Urinary bladder (tissue), 3 donors: ENCODE data around the gene BRMS1L.

DNA sequence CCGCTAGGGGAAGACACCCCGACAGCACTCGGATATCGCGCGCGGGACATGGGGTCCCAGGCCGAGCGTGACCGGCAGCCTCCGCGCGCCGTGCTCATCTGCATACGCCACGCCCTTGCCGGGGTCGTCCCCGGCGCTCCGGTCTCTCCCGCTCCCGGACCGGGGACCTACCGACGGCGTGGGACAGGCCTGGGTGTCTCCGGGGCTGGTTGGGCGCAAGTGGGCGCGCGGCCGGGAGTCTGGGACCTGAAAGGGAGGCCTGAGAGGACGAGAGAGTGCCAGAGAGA lies 16.9 kb upstream of the EAPP start:
- PRO-cap = no peak
- RAMPAGE, long total RNA = no peak

DNA sequence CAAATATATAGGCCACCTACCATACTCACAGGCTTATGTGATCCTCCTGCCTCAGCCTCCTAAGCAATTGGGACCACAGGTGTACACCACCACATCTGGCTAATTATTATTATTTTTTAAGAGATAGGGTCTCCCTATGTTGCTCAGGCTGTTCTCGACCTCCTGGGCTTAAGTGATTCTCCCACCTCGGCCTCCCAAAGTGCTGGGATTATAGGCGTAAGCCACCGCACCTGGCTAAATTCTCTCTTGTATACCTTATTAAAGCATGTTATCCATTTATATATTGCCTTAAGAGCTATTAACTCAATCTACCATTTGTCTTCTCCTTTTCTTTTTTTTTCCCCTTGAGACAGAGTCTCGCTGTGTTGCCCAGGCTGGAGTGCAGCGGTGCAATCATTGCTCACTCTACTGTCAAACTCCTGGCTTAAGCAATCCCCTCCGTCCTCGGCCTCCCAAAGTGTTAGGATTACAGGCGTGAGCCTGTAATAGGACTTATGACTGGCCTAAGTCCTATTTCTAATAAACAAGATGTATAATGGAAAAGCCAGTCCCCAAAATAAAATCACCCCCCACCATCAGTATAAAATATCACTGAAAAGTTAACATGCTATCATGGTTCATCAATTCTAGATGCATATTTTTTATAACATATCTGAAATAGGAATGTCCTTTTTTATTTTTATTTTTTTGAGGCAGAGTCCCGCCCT lies 14.5 kb downstream of the SNX6 start:
- PRO-cap = no peak
- RAMPAGE, long total RNA = no peak

GRCh38 chr14:34650597-34651245 lies 20.8 kb upstream of the SNX6 start:
- PRO-cap = no peak
- RAMPAGE, long total RNA = no peak

- PRO-cap = no peak
- RAMPAGE, long total RNA = no peak
Measured at GRCh38 chr14:34677842-34678462, 36.4 kb downstream of the CFL2 start.

GRCh38 chr14:34710972-34711585 lies 3.3 kb downstream of the CFL2 start:
- PRO-cap = unidirectional peak, minus-strand start at chr14:34711265
- RAMPAGE, long total RNA = no peak

- PRO-cap = bidirectional peak, plus-strand start at chr14:34713767, minus-strand start at chr14:34713766; bidirectional peak, plus-strand start at chr14:34714015, minus-strand start at chr14:34713828
- RAMPAGE, long total RNA = no peak
Measured at GRCh38 chr14:34713586-34714110, 745 bp downstream of the CFL2 start.

DNA sequence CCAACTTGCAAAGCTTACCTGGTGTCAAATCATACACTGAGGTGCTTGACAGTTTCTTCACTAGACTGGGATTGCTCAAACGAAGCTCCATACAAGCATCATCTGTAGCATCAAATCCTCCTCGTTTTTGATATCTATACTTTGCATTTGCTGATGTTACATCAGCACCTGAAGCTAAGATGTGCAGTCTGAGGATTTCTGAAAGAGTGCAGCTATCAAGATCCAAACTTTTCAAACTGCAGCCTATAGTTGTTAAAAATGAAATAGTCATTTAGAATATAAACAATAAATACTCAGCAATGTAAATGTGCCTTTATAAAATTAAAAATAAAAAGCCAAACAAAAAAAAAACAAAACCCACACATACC lies 71.3 kb upstream of the CFL2 start:
- PRO-cap = no peak
- RAMPAGE, long total RNA = no peak

DNA sequence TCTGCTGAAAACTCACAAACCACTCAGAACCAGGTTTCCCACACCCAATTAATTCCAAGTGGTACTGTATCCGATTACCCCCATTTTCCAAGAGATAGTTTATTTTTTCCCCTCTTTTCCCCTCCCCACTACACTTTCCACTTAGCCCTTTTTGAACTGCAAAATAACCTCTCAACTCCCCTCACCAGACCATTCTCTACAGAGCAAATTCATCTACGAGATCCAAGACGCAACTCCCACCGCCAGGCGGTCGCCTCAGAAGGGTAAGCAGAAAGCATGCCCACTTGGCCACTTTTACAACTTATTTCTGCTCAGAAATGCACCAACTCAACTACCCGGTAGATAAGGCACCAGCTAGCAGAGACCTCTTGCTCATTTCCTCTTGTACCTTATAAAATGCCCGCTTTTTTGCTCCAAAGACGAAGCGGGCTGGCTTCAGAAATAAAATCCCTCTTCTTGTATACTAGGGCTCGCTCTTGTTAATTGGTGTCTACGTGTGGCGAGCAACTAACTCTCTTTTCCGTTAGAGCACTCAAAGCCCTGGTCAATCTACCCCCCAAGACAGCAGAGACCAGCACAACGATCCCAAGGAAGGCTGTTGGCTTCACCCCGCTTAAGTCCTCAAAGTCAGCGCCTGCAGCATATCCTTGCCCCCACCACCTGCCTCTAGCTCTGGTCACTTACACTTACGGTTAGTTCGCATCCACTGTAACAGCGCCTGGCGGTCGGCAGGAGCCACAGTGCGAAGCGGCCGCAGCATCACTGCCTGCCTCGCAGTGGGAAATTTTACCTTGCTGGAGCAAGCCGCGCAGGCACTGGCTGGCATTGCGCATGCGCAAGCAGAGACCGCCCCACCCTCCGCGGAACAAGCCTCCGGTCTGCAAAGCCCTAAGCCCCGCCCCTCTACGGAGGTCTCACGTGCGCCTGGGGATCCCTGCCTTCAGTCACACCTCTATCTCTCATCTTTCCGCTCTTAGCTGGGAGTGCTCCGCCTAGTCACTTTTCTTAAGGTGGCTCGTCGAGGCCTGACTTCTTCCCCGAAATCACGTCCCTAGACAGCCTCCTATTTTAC lies 716 bp upstream of the SRP54 start:
- PRO-cap = bidirectional peak, plus-strand start at position 943 of the sequence, minus-strand start at position 764 of the sequence
- RAMPAGE, long total RNA = no peak

- PRO-cap = no peak
- RAMPAGE, long total RNA = no peak
Measured at GRCh38 chr14:35285189-35285833, 6.9 kb upstream of the PSMA6 start.

DNA sequence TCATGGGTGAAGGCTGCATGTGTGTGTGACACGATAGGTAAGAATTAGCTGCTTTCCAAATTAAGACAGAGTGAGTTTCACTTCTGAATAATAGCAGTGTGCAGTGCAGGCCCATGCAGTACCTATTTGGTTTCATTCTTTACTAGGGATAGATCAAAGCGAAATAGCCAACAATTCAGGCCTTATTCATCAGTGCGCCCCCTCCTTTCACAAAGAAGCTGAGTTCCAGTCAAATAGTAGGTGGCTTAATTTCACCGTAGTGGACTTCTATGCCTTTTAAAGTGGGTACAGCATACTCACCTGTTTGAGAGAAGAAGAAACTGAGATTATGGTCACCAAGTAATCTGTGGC lies 6.4 kb upstream of the PSMA6 start:
- PRO-cap = no peak
- RAMPAGE, long total RNA = no peak

DNA sequence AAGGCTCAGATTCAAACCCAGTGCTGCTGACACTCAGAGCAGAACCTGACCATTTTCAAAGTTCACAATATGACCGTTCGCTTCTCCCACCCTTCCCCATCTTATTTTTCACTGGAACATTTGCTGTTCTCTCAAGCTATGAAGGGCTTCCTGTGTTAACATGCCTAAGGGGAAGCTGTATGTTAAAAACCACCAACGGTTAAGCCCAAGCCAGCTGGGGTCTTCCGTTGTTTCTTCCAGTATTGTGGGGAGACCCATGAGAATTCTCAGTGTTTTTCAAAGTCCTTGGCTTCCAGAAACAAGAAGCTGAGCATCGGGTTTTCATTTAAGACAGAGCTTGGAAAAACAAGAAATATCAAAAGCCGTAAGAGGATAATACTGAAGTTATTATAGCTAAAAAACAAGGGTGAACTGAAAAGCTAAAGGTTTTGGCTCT lies 6.0 kb upstream of the PSMA6 start:
- PRO-cap = no peak
- RAMPAGE, long total RNA = no peak

DNA sequence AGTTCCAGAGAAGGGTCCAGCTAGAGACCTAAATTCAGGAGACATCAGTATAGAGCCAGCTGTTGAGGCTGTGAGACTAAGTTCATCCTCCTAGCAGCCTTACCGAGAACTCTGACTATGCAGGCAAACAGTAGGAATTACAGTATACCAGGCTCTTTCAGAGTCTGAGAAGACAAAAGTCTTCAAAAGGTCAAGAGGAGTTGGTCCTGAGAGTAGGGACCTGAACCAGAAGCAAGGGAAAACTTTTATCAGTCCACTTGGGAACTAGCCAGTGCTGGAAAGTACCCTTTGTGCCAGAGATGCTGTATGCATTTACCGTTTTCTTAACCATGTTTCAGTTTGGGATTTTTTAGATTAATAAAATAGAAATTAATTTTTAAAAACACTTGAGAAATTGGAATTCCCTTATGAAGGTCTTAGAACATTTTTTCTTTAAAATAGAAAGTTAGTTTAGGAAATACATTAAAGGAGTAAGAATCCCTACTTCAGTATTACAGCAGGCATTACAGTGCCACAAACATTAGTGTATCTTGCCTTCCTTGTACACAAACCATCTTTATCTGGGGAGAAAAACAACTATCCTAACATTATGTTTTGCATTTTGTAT lies 1.9 kb upstream of the PSMA6 start:
- PRO-cap = no peak
- RAMPAGE, long total RNA = no peak

GRCh38 chr14:35298539-35299101 lies 6.4 kb downstream of the PSMA6 start:
- PRO-cap = no peak
- RAMPAGE, long total RNA = no peak

- PRO-cap = no peak
- RAMPAGE, long total RNA = no peak
Measured at GRCh38 chr14:35353349-35353718, 51.2 kb downstream of the NFKBIA start.

DNA sequence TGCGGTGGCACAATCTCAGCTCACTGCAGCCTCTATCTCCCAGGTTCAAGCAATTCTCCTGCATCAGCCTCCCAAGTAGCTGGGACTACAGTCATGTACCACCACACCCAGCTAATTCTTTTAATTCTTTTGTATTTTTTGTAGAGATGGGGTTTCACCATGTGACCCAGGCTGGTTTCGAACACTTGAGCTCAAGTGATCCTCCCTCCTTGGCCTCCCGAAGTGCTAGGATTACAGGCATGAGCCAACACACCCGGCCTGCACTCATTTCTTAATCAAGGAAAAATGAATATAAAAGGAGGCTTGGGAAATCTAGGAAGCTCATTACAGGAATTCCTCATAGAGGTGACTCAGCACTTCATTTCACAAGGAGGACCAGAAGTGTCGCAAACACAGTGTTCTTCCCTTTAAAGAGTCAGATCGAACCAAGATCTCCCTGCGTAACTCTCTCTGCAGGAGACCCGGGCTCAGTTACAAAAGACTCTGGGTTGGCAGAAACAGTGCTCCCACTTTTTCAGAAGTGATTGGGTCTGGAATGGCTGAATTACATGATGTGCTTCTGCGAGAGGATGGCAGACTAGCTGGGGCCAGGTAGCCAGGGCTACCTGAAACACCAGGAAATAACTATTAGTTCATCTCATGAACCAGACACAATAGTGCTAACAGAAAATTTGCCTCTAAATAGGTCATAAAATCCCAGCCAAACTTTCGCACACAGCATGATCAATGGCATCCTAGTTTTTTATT lies 30.2 kb downstream of the NFKBIA start:
- PRO-cap = no peak
- RAMPAGE, long total RNA = no peak

- PRO-cap = bidirectional peak, plus-strand start at chr14:35384637, minus-strand start at chr14:35384496
- RAMPAGE, long total RNA = no peak
Measured at GRCh38 chr14:35384139-35384986, 20.2 kb downstream of the NFKBIA start.

DNA sequence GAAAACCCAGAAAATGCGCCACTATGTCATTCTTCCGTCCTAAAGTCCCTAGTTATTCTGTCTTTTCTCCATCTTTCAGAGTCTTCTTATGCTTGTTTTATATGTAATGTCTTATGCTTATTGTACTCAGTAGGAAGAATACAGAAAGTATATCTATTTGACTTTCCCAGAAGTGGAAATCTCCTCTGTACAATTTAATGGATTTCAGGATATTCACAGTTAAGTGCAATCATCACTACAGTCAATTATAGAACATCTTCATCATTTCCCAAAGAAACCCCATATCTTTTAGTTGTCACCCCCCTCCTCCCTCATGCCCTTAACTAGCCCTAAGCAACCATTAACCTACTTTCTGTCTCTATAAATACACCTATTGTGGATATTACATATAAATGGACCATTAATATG lies 67.7 kb downstream of the INSM2 start:
- PRO-cap = no peak
- RAMPAGE, long total RNA = no peak

- PRO-cap = bidirectional peak, plus-strand start at chr14:35826460, minus-strand start at chr14:35826148
- RAMPAGE, long total RNA = no peak
Measured at GRCh38 chr14:35825758-35826640, at the start of gene BRMS1L. BRMS1L (plus strand) TSS chr14:35826338.

DNA sequence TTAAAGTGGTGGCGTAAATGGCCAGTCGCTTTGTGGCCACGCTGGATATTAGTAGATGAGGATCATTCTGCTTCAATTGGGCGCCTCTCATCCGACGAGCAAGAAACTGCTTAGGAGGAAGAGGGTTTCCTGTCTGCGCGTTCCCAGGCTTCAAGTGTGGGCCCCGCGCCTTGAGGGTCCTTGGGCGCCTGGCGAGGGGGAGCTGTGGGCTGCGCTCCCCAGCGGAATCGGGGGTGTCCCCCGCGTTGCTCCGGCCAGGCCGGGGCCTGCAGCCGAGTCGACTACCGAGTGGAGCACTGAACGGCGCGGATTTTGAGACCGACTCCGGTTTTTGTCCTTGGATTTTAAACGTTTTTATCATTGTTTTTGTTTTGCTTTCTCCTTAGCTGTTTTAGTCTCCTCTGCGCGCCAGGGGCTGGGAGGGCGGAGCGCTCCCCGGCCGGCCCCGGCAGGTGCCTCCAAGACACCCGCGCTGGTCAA lies 908 bp upstream of the NKX2-1 start:
- PRO-cap = no peak
- RAMPAGE, long total RNA = no peak

- PRO-cap = no peak
- RAMPAGE, long total RNA = no peak
Measured at GRCh38 chr14:36659598-36660446, 1.8 kb upstream of the PAX9 start.